Parotid gland (tissue), 1 donor: ENCODE measurements around the gene SLBP.

- PRO-cap = no peak
Observed at GRCh38 chr4:1039332-1039944, 28.0 kb downstream of the FGFRL1 start.

DNA sequence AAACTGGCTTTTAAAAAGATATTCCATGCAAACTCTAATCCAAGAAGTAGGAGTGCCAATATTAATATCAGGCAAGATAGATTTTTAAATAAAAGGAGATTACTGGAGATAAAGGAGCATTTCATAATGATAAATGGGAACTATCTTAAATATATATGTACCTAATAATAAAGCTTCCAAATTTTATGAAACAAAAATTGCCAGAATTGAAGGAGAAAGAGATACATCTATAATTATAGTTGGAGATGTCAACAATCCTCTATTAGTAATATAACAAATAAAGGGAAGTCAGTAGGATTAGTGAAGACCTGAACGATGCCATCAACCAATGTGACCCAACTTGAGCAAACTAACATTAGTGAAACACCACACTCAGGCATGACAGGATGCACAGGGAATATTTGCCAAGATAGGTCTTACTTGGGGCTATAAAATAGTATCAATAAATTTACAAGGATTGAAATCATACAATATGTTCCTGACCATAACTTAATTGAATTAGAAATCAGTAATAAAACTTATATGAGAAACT, 12.1 kb downstream of the SPON2 start:
- PRO-cap = no peak

DNA sequence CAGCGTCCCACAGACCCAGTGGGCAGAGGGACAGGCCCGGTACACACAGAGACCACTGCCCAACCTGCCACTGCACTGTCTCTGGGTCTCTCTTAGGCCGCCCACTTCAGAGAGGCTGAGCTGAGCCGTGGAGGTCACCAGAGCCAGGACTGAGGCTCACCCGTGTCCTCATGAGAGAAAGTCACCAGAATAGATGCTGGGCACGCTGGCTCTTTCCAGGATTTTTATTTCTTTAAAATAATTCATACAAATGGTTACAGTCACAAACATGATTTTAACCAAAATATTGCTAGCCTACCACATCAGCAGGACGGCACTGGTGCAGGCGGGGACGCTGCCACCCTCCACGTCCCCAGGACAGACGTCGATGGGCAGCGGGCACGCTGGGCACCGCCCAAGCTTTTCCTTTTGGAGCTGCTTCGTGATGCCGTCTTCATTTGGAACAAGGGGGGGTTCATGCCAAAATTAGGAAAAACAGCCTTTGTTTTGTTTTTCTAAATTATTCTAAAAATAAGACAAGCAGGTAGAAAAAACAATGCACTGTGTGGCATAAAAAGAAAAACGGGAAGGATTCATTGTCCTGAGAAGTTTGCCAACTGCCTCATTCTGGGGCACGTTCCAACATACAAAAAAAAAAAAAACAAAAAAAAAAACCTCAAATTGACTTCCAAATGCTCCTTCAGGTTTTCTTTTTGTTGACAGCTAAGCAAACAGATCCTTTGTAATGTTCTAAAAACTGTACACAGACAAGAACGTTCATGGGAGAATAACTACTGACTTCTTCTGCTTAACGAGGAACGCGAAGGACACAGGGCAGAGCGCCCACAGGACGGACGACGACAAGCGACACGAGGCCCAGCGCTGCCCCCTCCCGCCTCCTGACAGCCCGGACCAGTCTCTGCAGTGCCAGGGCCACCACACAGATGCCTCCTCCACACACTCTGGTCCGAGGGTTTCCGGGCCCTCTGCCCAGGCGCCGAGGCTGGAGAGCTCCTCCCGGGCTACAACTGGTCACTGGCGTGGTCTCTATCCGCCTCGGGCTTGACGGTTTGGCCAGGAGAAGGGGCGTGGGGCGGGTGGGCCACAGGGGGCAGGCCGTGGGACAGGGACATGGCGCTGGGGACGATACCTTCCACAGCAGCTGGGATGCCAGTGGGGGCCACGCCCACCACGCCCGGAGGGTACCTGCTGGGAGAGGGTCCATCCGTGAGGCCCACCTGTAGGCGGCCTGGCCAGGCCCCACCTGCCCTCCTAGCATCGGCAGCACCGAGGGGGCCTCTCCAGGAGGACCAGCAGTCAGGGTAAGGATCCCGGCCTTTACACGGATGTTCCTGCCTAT, 37.2 kb downstream of the CTBP1 start:
- PRO-cap = no peak

DNA sequence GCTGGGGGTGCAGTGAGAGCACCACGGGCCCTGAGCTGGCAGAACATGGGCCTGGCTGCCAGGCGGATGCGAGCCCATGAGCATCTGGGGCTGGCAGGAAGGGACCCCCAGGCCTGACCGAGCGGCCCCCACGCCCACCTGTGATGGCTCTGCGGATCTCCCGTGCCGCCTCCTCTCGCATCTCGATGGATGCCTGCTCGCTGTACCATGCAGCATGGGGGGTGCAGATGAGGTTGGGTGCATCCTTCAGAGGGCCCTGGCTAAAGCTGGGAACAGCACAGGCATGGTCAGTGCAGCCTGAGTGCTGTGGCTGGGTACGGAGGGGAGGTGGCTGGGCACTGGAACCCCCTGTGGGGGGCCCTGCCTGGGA, 35.6 kb downstream of the CTBP1 start:
- PRO-cap = no peak

- PRO-cap = no peak
Observed at GRCh38 chr4:1237853-1238487, 11.0 kb downstream of the CTBP1 start.

GRCh38 chr4:1241719-1242318, 7.1 kb downstream of the CTBP1 start:
- PRO-cap = no peak

GRCh38 chr4:1288878-1289777, 563 bp upstream of the MAEA start:
- PRO-cap = bidirectional peak, plus-strand start at chr4:1289911, minus-strand start at chr4:1289672

GRCh38 chr4:1305131-1305922, 15.6 kb downstream of the MAEA start:
- PRO-cap = no peak

- PRO-cap = no peak
Observed at GRCh38 chr4:1319383-1320660, 27.2 kb upstream of the UVSSA start.

DNA sequence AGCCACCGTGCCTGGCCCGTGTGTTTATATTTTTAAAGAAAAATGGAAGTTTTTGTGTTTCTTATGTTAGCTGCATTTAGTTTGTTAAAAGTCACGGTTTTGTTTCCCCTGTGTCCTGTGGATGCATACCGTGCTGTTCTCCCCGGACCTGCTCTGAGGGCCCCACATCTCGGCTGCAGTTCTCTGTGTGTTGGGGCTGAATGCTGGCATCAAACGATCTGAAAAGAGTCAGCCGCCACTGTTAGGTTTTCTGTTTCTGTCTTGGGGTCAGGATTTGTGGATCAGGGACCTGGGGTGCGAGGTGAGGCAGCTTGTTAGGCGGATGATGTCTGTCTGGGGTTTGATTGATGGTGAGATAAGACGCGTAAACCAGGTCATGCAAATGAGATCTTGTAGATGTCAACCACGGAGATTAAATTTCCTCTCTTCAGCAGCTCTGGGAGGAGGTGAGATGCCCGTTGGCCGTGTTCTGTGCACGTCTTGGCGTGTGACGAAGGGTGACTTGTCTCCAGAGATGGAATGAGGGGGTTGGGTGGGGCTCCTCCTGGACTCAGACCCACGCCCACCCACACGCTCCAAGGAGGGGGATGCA, 16.3 kb upstream of the UVSSA start:
- PRO-cap = no peak

DNA sequence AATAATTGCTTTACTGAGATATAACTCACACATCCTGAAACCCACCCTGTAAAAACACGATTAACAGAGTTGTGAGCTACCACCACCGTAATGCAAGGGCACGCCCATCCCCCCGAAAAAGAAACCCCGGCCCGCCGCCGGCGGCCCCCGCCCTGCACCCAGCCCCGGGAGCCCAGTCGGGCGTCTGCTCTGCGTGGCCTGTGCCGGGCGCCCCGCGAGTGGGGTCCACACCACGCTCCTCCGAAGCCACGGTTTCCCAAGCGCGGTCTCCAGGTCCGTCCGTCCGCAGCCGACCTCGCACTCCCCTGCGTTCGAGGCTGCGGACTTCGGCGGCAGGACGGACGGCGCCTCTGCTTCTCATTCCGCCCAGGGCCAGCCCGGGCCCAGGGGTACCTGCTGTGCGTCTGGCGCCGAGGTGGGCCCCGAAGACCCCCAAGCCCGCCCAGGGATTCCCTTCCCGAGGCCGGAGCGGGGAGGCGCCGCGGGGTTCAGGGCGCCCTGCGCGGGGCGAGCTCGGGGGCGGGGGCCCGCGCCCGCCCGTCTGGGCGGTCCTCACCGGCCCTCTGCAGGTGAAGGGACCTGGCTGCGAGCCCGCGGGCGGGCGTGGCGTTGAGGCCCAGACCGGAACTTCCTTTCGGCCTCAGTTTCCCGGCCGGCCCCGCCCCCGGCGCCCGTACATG, 713 bp upstream of the UVSSA start:
- PRO-cap = no peak

- PRO-cap = no peak
Observed at GRCh38 chr4:1365250-1365577, 18.2 kb downstream of the UVSSA start.

DNA sequence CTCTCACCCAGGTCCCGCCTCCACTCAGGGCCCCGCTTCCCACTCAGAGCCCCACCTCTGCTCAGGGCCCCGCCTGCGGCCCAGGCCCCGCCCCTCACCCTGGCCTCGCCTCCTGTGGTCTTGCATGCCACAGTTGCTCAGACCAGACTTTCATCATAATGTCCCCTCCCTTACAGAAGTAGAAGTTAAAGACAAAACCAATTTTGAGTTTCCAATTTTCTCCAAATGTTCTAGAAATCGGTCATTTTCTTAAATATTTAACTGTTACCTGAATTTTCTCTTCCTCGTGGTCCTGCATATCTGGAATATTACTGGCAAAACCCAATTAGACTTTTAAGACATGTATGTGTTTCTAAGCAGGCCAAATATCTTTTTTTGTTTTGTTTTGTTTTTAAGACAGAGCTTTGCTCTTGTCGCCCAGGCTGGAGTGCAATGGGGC, 102.9 kb downstream of the FAM53A start:
- PRO-cap = no peak

- PRO-cap = no peak
Observed at GRCh38 chr4:1623550-1623991, 60.5 kb downstream of the FAM53A start.

DNA sequence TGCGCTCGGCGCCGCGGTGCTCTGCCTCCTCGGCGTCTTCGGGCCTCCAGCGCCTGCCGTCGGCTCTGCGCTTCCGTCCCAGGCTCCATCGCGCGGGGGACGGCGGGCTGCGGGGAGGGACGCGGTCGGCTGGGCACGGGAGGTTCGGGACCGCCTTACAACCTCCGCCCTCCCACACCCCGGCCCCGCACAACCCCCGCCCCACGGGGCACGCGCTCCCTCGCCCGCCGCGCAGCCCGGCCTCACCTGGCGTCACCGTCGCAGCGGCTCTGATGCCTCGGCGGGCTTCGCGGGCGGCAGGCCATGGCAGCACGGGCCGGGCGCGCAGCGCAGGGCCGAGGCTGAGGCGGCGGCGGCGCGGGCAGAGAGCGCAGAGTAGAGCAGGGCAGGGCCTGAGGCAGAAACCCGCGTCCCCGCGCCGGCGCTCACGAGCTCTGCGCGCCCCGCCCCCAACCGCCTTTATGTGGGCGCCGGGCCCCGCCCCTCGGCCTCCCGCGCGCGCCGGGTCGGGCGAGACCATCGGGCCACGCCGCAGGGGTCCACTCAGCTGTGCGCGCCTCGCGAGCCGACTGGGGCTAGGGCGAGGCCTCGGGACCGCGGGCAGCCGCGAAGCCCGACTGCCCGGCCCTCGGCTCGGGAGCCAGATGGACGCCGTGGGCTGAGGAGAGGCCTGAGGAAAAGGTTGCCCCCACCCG, at the start of gene SLBP:
Gene SLBP (minus strand): TSS at position 436 of the 695 bp plus-strand sequence.
- PRO-cap = bidirectional peak, plus-strand start at position 490 of the sequence, minus-strand start at position 436 of the sequence

DNA sequence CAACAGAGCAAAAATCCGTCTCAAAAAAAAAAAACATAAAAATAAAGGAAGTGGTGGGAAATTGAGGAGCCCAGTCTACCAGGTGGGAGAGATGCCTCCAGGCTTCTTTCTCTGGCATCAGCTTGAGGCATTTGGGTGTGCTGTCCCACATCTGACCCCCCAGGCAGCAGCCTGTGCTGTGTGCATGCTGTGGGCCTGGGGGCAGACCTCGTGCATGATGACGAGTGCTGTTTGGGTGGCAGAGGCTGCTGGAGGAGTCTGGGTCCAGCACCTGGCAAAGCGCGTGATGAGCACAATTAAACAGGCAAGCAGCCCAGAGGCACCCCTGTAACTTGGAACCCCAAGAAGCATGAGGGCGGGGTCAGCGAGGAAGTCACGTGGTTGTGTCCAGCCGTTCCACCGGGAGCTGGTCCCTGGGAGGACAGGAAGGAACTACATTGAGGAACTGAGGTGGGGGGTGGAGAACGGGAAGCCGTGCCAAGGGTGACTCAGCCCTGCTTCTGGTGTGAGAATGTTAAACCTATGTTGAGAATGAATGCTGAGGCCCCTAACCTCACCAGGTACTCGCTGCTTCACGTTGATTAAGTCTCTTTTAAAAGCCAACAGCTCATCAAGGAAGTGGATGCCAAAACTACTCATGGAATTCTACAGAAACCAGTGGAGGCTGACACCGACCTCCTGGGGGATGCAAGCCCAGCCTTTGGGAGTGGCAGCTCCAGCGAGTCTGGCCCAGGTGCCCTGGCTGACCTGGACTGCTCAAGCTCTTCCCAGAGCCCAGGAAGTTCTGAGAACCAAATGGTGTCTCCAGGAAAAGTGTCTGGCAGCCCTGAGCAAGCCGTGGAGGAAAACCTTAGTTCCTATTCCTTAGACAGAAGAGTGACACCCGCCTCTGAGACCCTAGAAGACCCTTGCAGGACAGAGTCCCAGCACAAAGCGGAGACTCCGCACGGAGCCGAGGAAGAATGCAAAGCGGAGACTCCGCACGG, 6.1 kb downstream of the TACC3 start:
- PRO-cap = no peak

- PRO-cap = no peak
Observed at GRCh38 chr4:1804691-1805123, 11.6 kb downstream of the FGFR3 start.

DNA sequence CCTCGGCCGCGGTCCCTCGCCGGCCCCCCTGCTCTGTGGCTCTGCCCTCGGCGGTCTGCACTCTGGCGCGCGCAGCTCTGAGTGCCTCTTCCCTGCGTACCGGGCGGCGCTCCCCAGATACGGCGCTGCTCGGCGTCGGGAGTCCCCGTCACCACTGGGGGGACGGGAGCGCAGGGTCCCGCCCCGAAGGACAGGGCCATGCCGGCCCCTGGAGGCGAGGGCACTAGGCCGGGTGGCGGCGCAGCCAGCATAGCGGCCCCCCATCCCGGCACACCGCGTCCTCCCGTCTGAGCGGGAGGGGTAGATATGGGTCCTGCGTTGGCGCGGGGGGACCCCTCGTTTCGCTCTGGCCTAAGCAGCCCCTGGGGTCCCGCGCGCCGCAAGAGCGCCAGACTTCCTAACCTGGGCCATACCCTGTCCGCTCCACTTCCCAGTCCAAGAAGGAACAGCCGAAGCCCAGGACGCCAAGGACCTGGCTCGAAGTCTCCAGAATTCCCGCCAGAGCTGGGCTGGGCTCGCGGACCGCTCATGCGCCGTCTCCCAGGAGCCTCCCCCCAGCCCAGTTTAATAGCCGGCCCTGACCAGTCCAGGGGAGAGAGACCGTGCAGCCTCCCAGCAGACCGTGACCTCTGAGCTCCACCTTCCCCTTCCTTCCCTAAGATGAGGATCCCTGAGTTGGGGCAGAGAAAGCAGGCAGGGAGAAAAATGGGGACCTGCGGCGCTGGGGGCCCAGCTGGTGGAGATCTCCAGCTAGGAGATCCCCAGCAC, 853 bp upstream of the LETM1 start:
- PRO-cap = no peak

- PRO-cap = no peak
Observed at GRCh38 chr4:1873755-1874235, 2.6 kb downstream of the NSD2 start.

- PRO-cap = no peak
Observed at GRCh38 chr4:2021764-2022379, 13.1 kb upstream of the NELFA start.